Panc1 (cell line): ENCODE measurements around the genes ZSCAN32, DNASE1, PAM16, NMRAL1 and HMOX2.

GRCh38 chr16:3311526-3312150 lies 6.3 kb downstream of the ZNF75A start:
- RRBS, 2 experiments: no CpG with 5 or more reads among the region's 4 CpGs

- RRBS, 2 experiments: 1 to 4% methylated on average over 69 to 75 of the region's 114 CpGs
These were observed at the start of gene ZSCAN32 for GRCh38 chr16:3400434-3401685. Gene ZSCAN32, minus strand, starts transcription at chr16:3401004.

DNA sequence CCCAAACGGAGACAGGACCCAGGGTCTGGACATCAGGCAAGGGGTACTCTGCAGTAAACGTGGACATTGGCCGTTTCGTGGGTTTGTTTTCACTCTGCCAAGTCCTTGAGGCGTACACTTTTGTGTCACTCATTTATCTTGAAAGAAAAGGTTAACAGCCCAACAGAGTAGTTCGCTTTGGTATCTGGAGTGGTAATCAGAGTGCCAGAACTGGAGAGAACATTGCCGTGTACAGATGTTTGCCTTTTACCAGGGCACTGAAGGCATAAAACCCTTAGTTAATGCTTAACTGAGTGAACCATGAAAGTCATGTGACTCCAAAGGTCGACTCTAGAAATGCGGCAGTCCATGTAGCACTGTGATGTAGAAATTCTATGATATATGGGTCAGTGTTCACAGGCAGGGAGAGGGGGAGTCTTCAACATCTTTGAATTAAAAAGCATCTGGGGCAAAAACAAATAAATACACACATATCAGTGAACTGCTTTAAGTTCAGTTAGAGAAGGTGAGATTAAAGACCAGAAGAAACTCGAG lies 15.5 kb downstream of the NAA60 start:
- RRBS, 2 experiments: no CpG with 5 or more reads among the region's 10 CpGs

DNA sequence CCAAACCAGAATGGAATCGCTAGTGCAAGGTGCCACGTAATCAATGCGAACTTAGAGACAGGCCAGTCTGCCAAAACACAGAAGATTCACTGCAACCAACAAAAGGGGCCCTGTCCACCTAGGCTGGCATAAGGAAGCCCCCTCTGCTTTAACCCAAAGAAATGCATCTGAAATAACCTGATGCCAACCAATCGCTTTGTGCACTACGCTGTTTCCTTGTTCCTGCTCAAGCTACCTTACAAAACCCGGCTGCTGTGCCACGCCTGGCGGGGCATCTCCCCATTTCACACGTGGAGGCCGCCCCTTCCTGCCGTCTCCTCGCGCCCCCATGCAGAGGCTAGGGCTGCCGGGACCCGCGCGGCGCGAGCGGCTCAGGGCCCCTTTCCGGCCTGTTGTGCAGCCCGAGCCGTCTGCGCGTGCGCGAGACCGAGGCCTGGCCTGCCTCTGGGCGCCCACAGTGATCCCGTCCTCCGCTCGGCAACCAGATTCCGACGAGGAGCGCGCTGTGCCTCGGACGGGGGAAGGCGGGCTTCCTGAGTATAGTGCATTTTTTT lies 907 bp upstream of the CLUAP1 start:
- RRBS, 2 experiments: 87 to 88% methylated on average over 13 of the region's 39 CpGs

DNA sequence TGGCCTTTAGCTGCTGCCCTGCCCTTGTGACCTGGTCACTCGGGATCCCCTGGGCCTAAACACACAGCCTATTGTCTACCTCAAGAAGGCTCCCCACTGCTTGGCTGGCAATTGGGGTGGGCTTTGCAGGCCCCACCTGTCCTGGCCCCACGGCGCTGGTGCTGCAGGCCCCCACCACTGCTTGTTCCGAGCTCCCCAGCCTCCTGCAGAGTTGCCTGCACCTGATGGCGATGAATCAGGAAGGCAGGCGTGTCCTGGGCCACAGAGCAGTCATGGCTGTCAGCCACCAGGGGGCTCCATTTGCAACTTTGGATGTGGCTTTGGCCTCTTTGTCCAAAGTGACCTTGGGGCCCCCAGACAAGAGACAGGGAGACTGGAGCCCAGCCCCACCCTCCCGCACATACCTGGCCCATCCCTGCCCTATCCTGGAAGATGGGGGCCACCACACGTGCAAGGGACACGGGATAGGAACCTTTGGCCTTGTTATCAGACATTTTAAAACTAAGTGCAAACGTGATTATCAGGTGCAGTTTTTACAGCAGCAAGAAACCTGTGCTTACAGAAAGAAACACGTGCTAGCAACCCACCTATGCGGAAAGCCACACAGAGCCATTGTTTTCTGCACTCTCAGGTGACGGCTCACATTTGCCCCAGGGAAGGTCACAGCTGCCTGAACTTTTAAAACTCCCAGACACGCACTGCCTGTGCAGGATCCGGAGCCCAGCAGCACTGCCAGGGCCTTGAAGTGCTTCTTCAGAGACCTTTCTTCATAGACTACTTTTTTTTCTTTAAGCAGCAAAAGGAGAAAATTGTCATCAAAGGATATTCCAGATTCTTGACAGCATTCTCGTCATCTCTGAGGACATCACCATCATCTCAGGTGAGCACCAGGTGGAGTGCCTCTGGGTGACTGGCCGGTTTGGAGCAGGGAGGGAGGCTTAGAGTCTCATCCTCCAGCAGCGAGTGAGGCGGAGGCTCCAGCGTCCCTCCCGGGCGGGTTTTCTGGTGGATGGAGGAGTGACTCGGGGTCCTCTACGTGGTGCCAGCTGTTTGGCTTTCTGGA lies at the start of gene DNASE1:
Gene DNASE1, plus strand, starts transcription at position 527 of the 1,063 bp plus-strand sequence.
- RRBS, 2 experiments: 90 to 95% methylated on average over 5 of the region's 24 CpGs

DNA sequence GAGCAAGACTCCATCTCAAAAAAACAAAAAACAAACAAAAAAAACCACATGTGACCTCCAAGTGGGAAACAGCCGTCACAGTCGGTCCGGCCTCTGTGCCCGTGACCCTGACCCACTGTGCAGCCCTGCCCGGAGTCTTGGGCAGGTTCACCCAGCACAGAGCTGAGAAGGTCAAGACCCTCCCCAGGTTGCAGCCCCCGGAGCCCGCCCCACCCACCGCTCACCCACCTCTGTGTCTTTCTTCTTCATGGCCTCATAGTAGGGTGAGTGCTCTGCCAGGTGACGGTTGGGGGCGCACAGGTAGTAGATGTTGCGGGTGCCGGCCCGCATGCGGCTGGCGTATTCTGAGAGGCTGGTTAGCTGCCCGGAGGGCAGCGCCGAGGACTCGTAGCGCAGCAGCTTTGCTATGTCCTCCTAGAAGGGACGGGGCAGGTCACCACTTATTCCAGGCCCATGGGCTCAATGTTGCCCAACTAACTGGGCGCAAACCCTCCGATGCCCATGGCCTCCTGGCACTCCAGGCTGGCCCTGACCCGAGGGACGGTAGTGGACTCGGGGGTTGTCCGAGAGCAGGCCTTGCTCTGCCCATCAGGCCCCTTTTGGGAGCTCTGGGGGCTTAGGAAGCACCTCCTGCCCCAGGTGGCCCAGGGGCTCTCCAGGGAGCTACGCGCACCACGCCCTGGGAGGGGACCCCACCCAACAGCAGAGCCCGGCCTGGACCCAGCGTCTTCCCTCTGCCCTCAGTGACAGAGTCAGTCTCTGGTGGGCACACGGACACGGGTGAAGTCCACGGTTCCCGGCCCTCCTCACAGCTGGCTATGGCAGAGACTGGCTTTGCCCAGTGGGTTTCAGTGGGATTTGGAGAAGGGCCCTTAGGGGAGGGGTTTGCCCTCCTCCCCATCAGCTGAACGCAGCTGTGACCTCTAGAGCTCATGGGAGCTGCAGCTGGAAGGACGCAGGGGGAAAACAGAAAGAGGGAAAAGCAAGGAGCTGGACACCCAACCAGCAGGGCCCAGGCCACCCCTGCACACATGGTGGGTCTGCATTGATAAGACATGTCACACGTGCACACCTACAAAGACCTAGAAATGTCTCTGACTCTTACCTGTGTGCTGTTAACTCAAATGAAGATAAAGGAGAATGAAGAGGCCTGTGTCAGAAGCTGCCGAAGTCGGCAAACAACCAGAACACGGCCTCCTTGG lies 10.0 kb downstream of the DNASE1 start:
- RRBS, 2 experiments: 93 to 97% methylated on average over 15 of the region's 42 CpGs

DNA sequence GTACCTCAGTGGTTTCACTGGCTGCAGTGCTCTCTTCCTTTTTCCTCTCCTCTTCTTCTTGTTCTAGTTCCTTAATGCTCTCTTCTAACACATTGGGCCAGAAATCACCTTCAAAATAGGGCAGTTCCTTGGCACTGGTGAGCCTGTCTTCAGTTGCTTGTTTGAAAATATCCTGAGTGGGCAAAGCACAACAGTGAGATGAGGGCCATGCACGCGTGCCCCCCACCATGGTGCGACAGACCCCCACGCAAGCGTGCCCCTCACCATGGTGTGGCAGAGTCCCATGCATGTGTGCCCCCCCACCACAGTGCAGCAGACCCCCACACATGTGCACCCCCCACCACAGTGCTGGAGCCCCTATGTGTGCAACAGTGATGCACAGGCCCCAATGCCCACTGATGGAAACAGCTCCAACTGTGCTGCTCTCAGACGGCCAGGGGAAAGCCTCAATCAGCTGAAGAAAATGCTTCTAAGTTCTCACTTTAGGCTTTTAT lies 18.8 kb upstream of the TRAP1 start:
- RRBS, 2 experiments: no CpG with 5 or more reads among the region's 6 CpGs

- RRBS, 2 experiments: no CpG with 5 or more reads among the region's 9 CpGs
These were observed 50.4 kb upstream of the TRAP1 start for GRCh38 chr16:3767617-3768167.

GRCh38 chr16:3961301-3961871 lies 80.9 kb upstream of the CREBBP start:
- RRBS, 2 experiments: no CpG with 5 or more reads among the region's 12 CpGs

- RRBS, 2 experiments: no CpG with 5 or more reads among the region's 12 CpGs
These were observed 97.8 kb downstream of the ADCY9 start for GRCh38 chr16:4018432-4018797.

GRCh38 chr16:4136009-4136864 lies 20.0 kb upstream of the ADCY9 start:
- RRBS, 2 experiments: no CpG with 5 or more reads among the region's 14 CpGs

DNA sequence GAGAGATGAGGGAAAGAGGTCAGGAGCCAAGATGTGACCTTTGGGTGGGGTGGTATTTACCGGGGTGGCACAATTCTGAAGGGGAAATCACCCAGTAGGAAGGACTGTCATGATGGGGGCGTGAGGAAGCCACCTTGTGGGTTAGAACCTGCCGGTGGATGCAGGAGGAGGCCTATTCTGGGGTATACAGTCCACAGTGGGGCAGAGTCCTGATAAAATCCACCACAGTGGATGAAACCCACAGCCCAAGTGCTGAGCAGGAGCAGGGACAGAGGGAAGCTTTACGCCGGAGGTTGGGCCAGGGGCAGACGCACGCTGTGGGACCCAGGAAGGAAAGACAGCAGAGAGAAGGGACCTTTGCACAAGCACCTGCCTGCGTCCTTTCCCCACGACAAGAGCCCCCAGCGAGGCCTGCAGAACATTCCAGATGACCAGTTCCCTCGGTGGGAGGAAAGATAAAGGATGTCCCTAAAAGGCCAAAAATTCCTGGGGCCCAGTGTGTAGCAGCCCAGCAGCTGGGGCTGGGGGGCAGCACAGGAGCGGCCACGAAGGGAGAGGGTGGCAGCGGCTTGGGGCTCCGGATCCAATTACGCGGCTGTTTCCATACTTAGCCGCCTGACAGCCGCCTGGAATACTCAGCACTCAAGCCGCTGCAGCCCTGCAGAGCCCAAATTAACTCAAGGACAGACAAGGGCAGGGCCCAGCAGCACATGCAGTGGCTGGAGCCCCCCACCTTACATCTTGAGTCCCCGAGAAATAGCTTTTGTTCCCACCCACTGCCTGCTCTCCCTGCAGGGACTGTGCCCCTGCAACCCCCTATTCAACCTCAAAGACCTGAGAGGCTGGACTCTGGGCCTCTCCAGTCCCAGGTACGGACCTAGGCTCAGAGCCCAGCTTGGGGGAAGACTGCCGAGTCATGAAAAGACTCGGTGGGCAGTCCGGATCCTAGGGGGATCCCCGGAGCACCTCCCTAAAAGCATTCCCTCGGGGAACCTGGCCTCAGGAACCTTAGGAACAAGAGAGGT lies 1.3 kb downstream of the SRL start:
- RRBS, 2 experiments: 57 to 77% methylated on average over 3 of the region's 27 CpGs

GRCh38 chr16:4306379-4307229 lies 9.3 kb upstream of the GLIS2 start:
- RRBS, 2 experiments: 79 to 82% methylated on average over 1 of the region's 18 CpGs

DNA sequence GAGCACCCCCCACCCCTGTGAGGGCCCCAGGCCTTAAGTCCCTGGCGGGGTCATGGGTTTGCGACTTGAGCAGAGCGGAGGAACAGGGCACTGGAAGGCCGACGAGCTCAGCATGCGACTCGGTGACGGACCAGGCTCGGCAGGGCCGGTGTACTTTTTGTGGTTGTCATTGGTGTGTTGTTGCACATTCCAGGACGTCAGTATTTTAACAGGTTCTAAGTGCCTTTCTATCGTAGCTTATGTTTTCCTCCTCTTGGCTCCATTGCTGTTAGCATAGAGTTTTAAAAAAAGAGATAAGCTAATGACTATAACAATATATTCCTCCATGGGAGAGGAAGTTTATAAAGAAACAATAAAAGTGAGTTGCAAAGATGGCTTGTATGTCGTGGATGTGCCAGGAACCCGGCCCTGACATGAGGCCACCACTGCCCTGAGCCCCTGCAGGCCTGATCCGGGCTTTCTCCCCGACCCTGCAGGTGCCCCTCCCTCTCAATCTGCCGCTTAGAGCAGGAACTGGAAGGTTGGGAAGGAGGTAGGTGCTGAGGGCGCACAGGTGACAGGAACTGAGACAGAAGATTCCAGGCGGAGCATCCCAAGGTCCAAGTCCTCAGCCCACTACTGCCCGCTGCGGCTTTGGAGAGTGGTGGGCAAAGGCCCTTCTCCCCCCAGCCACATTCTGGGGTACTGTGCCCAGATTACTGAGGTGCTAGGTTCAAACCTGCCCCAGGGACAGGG lies 11.7 kb downstream of the PAM16 start:
- RRBS, 2 experiments: 5 to 41% methylated on average over 2 of the region's 21 CpGs

- RRBS, 2 experiments: 1 to 5% methylated on average over 28 to 32 of the region's 103 CpGs
These were observed at the start of gene PAM16 for GRCh38 chr16:4350486-4351824. Gene PAM16, minus strand, starts transcription at chr16:4351321.

DNA sequence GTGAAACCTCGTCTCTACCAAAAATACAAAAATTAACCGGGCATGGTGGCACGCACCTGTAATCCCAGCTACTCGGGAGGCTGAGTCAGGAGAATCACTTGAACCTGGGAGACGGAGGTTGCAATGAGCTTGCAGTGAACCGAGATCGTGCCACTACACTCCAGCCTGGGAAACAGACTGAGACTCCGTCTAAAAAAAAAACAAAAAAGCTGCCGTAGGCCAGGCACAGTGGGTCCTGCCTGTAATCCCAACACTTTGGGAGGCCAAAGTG lies 19.2 kb downstream of the CORO7 start:
- RRBS, 2 experiments: no CpG with 5 or more reads among the region's 9 CpGs

DNA sequence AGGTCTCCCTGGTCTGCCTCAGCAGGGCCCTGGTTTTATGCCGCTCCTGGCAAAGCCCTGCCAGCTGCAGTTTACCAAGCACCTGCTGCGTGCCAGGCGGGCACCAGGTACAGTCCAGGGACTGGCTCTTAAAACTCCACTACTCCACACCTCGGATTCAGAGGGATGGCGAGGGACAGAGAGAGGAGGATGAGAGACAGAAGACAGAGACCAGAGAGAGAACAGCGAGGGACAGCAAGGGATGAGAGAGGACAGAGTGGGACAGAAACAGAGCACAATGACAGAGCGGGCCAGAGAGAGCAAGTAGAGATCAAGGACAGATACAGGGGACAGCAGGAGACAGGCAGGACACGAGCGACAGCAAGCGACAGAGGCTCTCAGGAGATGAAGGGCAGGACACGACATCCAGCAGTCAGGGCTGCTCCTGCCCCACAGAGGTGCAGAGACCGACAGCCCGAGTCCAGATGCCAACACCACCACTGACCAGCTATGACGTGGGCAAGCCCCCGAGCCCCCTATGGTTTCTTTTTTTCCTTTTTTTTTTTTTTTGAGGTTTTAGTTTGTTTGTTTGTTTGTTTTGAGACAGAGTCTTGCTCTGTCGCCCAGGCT lies 14.9 kb downstream of the CORO7 start:
- RRBS, 2 experiments: no CpG with 5 or more reads among the region's 16 CpGs

DNA sequence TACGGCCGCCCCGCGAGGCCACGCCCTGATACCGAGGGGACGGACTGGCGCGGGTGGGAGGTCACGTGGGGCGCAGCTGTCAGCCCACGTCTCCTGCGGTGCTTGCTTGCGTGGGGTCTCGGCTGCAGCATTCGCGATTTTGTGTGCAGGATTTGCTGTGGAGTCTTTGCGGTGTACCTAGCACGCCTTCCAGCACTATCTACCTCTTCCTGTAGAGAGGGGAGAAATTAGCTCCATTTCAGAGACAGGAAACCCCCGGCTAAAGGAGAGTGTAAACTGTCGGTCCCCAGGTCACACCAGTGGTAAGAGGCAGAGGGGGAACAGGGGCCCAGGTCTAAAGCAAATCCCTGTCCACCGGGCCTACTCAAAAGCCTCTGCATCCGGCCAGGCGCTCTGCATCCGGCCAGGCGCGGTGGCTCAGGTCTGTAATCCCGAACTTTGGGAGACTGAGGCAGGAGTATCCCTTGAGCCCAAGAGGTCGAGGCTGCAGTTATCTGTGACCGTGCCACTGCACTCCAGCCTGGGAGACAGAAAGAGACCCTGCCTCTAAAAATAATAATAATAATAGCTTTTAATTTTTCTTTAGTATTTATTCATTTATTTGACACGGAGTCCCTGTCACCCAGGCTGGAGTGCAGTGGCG lies 478 bp upstream of the CORO7 start:
- RRBS, 2 experiments: 4 to 9% methylated on average over 3 of the region's 32 CpGs

GRCh38 chr16:4473969-4474856 lies at the start of gene NMRAL1:
Gene NMRAL1, minus strand, starts transcription at chr16:4474625.
- RRBS, 2 experiments: 1 to 4% methylated on average over 48 to 49 of the region's 67 CpGs

DNA sequence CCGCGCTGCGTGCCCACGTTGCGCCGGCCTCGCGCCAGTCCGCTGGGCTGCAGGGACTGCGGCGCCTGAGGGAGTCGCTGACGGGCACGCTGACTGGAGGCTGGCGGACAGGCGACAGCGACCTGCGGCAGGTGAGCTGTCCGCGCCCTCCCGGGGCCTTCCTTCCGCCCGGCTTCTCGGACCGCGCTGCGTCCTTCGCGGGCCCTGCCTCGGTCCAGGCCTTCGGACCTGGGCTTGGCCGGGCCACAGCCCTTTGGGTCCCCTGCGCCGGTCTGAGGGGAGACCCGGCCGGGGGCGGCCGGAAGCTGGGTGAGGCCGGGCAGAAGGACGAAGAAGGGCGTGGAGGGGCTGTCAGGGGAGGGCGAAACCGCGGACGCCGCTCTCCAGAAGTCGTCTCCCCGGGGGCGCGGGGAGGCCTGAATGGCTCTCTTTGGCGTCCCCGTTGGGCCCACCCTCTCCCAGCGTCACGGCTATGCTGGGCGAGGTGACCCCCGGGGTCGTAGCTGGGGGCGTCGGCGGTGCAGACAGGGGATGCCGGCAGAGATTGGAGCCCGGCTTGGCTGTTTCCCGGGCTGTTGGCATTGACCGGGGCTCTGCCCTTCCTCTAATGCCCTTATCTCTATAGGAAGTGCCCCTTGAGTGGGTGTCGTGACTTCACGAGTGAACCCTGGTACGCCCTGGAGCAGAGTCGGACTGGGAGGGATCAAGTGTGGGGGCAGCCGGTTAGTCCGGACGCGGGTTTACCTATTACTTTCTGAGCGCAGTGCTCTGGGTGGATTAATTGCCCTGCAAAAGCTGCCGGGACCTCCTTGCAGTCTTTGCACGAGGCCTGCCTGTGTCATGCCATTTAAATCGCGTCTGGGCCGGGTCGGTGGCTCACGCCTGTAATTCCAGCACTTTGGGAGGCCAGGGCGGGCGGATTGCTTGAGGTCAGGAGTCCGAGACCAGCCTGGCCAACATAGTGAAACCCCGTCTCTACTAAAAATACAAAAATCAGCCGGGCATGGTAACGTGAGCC lies at the start of gene HMOX2:
Gene HMOX2, plus strand, starts transcription at position 42 of the 1,018 bp plus-strand sequence.
- RRBS, 2 experiments: 1 to 4% methylated on average over 45 to 53 of the region's 86 CpGs